Endothelial cell (in vitro differentiated cells): ENCODE measurements around the genes GOLGA6L6, TUBGCP5 and MAGEL2.

GRCh38 chr15:20541582-20542120, at the start of gene GOLGA6L6:
Gene GOLGA6L6 (minus strand): TSS chr15:20541800.
- PRO-cap, result no peak

GRCh38 chr15:22254626-22255091, 160.3 kb downstream of the OR4N4 start:
- PRO-cap, result no peak

DNA sequence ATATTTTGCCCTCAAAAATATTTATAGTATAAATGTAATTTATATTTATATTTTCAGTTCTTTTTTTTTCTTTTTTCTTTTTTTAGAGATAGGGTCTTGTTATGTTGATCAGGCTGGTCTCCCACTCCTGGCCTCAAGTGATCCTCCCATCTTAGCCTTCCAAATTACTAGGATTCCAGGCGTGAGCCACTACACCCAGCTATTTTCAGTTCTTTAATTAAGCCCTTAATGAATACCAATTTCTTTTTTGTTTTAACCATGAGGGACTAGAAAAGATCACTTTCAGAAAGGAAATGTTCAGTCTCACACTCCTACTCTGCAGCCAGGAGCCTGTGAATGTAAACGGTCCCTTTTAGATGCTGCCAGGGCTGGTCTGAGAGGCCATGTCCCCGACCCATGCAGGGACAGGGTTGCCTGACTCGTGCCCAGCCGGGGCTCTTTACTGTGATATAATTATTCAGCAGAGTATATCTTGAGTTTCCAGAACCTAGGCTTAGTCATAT, 10.0 kb downstream of the NIPA1 start:
- PRO-cap, result no peak

GRCh38 chr15:22881113-22881547, 42.7 kb downstream of the NIPA2 start:
- PRO-cap, result no peak

- PRO-cap, result no peak
Measured at GRCh38 chr15:22951513-22951864, 28.7 kb downstream of the CYFIP1 start.

- PRO-cap, result unidirectional peak, plus-strand start at chr15:23039151; bidirectional peak, plus-strand start at chr15:23039333, minus-strand start at chr15:23039334; bidirectional peak, plus-strand start at chr15:23039753, minus-strand start at chr15:23039569
Measured at GRCh38 chr15:23038583-23039828, at the start of gene TUBGCP5. Gene TUBGCP5 (minus strand): TSS chr15:23039569.

DNA sequence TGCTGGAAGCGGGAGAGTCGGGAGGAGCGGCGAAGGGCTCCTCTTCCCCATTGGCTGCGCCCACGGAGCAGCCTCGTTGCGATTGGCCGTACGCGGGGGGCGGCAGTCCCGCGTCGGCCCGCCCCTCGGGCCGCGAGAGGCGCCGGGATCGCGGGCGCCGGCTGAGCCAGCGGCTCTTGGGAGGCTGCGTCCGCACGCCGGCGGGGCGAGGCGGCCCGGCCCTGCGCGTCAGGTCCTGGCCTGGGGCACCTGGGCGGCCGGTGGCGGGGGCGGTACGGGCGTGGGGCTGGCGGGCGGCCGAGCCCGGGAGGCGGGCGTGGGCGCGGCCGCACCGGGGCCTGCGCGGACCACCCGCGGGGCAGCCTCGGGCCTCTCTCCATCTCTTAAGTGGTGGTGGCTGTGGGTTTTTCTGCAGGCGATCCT, 30.4 kb downstream of the GOLGA6L26 start:
- PRO-cap, result unidirectional peak, plus-strand start at position 175 of the sequence

DNA sequence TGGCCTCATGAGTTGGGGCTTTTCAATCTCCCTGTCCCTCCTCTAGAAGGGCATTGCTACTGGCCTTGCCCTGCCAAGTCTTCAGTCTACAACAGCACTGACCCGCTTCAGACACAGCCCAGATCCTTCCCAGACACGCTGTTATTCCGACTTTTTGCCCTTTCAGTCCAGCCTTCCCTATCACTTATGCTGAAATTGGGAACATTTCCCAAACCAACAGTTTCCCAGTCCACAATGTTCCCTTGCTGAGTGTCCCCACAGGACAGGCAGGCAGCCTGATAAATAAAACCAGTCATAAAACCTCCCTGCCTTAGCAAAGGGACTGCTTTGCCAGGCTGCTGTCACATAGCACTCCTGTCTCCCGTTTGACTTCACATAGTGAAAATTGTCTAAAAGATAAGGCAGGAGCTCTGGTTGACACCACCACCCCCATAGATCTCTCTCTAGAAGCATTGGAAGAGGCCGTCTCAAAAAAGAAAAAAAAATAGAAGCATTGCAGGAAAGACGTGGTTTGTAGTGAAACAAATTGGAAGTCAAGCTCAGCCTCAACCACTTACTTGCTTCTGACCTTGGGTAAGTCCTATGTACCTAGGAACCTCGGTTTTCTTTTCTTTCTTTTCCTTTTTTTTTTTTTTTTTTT, 43.4 kb downstream of the GOLGA6L2 start:
- PRO-cap, result no peak

- PRO-cap, result bidirectional peak, plus-strand start at chr15:23566338, minus-strand start at chr15:23566169
Measured at GRCh38 chr15:23565855-23567180, 844 bp downstream of the MKRN3 start.

GRCh38 chr15:23646632-23647027, 1.0 kb downstream of the MAGEL2 start:
- PRO-cap, result no peak

GRCh38 chr15:23647436-23648468, at the start of gene MAGEL2:
Gene MAGEL2 (minus strand): TSS chr15:23647867.
- PRO-cap, result unidirectional peak, plus-strand start at chr15:23647654; bidirectional peak, plus-strand start at chr15:23647961, minus-strand start at chr15:23647853

DNA sequence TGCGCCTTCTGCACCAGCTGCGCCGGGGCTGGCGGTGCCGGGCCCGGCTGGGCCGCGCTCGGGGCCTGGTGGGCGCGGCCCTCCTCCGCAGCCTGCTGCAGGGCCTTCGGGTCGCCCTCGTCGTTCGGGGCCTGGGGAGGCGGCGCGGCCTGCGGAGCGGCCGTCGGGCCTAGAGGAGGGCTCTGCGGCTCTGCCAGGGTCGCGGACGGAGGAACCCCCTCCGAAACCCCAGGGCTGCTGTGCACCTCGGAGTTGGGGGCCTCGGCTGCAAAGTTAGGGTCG, 254 bp downstream of the NDN start:
- PRO-cap, result no peak

- PRO-cap, result unidirectional peak, plus-strand start at chr15:23714070
Measured at GRCh38 chr15:23713822-23714317, 26.8 kb upstream of the NDN start.

DNA sequence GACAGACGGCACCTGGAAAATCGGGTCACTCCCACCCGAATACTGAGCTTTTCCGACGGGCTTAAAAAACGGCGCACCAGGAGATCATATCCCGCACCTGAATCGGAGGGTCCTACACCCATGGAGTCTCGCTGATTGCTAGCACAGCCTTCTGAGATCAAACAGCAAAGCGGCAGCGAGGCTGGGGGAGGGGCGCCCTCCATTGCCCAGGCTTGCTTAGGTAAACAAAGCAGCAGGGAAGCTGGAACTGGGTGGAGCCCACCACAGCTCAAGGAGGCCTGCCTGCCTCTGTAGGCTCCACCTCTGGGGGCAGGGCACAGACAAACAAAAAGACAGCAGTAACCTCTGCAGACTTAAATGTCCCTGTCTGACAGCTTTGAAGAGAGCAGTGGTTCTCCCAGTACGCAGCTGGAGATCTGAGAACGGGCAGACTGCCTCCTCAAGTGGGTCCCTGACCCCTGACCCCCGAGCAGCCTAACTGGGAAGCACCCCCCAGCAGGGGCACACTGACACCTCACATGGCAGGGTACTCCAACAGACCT, 27.3 kb upstream of the NDN start:
- PRO-cap, result no peak

- PRO-cap, result bidirectional peak, plus-strand start at chr15:23869637, minus-strand start at chr15:23869649
Measured at GRCh38 chr15:23869317-23869872, 182.3 kb upstream of the NDN start.

- PRO-cap, result no peak
Measured at GRCh38 chr15:25860720-25861746, 2.1 kb downstream of the ATP10A start.

DNA sequence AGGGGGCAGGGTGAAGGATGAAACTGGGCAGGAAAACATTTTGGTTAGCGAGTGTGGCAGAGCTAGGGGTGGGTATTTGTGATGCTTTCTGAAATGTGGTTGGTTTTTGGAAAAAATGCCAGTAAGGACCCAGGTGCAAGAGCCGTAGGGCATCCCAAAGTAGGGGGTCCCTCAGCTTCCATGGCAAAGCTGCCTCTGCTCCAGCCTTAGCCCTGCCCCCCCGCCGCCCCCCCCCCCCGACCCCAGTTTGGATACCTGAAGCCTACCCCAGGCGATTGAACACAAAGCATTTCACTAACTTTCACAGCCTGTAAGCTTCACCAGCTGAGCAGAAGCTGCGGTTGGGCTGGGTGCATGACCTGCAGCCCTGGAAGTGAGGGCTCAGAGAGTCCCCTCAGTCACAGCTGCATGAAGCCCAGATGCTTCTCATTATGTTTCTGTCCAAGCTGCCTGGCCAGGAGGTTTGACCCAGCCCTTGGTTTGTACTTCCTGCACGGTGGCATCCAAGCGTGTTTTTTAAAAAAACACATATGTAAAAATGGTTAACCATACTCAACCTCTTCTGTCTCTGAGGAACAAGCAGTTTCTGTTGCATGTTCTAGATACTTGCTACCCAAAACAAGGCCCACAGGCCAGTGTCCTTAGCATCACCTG, 75.8 kb upstream of the ATP10A start:
- PRO-cap, result no peak

GRCh38 chr15:26628742-26629849, 143.8 kb downstream of the GABRB3 start:
- PRO-cap, result no peak

DNA sequence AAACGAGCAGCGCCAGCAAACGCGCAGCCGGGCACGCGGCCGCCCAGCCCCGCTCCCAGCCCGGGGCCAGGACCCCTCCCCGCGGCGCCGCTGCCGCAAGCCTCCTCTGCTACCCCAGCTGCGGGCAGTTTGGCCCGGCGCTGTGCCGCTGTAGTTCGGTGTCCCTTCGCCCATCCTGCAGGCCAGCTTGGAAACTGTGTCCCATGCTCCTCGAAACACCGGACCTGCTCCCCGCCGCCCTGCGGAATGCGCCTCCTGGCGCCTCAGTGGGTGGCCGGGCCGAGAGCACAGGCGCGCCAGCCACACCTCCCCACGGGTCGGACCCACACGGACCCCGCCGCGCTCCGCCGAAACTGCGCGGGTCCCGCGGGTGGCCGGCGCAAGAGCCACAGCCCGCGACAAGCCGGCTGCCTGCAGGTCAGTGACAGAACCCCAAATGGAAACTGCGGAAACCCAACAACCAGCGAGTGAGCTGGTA, 2.2 kb downstream of the OCA2 start:
- PRO-cap, result no peak

- PRO-cap, result no peak
Measured at GRCh38 chr15:28221802-28222291, 100.1 kb downstream of the HERC2 start.